HTERT-HM (cell line): ENCODE results near the genes ZMPSTE24, SMAP2 and ZFP69.

- RRBS = no CpG with 5 or more reads among the region's 2 CpGs
These were observed 6.5 kb downstream of the MYCL start for GRCh38 chr1:39895165-39895572.

DNA sequence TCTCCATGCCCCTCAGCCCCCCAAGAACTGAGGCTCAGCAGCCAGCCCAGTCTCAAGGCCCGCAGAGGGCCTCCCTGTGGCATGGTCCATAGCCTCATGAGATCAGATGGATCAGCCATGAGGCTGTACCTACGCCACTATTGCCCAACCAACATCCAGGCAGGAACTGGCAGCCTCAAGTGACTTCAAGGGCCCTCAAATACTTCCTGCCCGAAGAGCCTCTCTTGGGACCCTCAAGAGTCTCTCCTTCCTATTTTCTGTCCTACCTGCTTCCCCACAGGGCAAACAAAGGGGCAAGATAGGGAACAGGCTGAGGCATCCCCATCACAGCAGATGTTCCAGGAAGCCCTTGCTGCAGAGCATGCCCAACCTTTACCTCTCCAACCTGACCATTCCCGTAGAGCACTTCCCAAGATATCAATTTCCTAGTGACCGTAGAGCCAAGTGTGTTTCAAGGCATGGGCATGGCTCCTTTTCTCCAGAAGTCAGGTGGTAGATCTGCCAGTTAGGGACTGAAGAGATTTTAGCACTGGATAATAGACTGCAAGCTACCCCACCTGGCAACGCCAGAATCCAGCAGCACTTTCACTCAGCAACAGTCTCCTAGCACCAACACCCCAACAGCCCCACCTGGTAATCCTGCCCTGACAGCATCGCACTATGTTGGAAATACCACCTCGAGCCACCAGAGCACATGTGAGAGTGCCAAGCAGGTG lies 13.8 kb upstream of the MFSD2A start:
- RRBS = no CpG with 5 or more reads among the region's 8 CpGs

DNA sequence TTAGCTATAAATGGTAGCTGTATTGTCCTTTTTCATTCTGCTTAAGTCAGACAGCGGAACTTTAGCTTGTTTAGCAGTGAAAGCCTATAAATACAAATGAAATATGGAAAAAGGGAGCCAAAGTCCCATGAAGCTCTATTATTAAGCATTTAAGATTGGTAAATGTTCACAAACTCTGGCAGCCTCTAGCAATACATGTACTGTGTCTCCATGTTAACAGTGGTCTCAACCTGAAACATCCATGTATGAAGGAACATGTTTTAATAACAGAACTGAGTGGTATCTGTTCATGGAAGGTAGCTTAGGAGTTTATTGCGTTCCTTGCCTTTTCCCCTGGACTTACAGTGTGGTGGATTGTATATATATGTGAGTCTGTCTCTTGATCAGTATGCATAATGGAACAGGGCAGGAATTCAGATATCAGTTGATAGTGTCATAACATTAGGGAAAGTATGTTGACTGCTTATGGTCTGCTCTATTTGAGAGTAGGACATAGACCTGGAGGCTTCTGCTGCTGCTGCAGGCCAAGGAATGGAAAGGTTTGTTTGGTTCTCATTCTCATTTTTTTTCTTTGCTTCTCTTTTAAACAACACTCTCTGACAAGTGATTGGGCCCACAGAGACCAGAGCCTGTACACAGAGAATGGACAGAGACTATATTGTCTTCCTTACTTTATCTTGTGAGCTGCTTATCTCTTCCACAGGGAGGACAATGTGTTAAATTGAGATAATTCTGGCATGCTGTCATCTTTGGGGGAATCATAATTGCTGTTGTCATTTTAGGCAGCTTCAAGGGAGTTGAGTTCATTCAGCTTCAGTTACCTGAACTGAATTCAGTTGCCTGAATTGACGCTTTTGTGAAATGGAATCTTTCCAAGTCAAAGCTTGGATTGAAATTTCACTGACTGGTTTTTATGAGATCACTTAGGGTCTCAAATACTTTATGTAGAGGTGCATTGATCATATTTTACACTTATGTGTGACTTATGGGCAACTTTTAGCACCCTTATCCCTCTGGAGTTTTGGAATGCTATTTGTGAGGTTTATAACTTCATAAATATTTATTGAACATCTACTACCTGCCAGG lies 16.8 kb downstream of the CAP1 start:
- RRBS = no CpG with 5 or more reads among the region's 3 CpGs

GRCh38 chr1:40114362-40114867 lies 17.4 kb upstream of the PPT1 start:
- RRBS = no CpG with 5 or more reads among the region's 5 CpGs

DNA sequence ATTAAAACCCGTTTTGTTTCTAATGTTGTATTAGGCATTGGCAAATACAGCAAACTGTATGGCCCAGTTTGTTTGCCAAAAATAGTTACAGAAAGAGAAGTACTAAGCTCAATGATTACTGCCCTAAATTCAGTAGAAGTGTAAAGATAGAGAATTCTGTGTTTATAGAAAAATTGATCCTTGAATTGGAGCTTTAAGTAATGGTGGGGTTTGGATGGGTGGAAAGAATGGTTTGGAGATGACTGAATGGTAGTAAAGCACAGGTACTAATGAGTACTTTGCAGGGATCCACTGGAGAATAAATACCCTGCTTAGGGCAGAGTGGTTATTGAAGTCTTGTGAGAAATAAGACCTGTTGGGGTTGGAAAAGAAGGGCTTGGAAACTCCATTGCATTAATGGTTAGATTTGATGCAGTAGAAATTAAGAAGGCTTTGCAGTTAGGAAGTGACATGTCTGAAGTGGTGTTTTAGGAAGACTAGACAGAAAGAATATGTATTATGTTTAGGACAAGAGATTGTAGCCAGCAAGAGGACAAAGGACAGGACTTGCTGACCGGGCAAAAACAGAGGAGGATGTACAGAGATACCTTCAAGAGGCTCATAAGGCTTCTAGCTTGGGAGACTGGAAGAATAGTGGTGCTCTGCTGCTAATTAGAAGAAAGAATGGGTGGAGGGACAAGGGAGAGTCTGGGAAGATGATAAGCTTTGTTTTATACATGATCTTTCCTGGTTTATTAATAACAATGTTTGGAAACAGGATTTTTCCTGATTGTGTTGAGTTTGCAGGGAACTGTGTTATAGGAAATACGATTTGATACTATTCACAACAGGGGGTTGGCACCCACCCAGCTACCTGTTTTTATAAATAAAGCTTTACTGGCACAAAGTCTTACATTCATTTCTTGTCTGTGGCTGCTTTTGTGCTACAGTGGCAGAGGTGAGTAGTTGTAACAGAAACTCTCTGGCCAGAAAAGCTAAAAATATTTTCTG lies 37.3 kb upstream of the TMCO2 start:
- RRBS = no CpG with 5 or more reads among the region's 3 CpGs

- RRBS = no CpG with 5 or more reads among the region's 4 CpGs
These were observed 9.6 kb upstream of the TMCO2 start for GRCh38 chr1:40237913-40238687.

DNA sequence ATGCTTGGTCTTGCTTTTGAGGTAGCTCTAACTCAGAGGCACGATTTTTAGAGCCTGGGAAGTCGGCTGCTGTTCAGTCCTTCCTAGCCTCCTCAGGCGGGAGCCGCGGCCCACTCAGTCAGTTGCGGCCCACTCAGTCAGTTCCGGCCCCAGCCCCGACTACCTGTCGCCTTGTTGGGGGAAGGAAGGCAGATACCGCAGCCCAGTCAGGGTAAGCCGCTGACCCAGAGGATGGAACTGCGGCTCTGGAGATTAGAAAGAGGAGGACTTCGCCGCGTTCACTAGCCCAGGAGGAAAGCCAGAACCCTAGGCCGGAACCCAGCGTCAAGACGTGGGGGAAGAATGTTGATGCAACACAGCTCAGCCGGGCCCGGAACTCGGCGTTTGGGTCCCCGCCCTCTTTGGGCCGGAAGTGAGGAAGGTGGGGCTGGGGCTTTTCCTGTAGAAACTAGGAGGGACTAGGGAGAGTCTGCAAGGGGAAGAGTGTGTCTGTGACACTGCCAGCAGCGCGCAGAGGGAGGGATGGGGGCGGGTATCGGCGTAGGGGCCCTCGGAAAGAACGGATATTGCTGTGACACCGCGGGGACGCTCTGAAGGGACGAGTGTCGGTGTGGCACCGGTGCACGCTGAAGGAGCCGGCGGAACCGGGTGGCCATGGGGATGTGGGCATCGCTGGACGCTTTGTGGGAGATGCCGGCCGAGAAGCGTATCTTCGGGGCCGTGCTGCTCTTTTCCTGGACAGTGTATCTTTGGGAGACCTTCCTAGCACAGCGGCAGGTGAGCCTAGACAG lies at the start of gene ZMPSTE24:
Gene ZMPSTE24 (plus strand): TSS at position 619 of the 791 bp plus-strand sequence.
- RRBS = 3% methylated on average over 11 of the region's 49 CpGs

DNA sequence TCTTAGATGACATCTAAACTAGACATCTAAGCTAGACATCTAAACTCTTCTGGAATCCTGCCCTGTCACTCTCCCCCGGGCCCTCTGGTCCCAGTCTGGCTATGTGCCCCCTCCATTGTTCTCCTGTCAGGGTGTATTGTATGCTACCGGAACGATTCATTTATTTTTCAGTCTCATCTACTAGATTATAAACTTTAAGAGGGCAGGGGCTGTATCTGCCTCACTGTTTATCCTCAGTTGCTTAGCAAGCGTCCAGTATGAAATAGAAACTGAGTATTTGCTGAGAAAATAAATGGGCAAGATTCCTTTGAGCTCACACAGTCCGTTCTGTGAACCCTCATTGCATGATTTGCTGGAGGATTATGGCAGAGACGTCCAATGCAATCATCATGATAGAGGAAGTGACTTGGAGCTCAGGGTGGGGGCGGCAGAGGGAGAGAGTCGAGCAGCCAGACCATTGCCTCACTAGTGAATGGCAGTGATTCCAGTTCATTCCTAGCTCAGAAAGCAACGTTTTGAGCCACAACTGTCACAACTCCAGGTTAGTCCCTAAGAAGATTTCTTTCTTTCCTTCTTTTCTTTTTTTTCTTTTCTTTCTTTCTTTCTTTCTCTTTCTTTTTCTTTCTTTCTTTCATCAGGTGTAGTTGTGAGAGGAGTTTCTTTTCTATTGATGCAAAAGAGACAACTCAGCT lies 27.4 kb upstream of the COL9A2 start:
- RRBS = 45% methylated on average over 2 of the region's 9 CpGs

GRCh38 chr1:40373151-40374189 lies at the start of gene SMAP2:
Gene SMAP2 (plus strand): TSS chr1:40373727.
- RRBS = 2% methylated on average over 20 of the region's 61 CpGs

- RRBS = no CpG with 5 or more reads among the region's 4 CpGs
These were observed 21.1 kb downstream of the SMAP2 start for GRCh38 chr1:40394472-40395184.

DNA sequence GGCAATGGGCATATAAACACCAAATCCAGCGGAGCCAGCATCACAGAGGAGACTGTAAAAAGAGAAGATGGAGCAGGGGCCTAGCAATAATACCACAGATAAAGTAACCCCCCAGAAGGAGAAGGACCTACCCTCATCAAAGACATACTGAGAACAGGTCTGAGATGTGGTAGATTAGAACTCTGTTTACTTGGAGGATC lies 32.9 kb upstream of the ZFP69B start:
- RRBS = no CpG with 5 or more reads among the region's 1 CpG

DNA sequence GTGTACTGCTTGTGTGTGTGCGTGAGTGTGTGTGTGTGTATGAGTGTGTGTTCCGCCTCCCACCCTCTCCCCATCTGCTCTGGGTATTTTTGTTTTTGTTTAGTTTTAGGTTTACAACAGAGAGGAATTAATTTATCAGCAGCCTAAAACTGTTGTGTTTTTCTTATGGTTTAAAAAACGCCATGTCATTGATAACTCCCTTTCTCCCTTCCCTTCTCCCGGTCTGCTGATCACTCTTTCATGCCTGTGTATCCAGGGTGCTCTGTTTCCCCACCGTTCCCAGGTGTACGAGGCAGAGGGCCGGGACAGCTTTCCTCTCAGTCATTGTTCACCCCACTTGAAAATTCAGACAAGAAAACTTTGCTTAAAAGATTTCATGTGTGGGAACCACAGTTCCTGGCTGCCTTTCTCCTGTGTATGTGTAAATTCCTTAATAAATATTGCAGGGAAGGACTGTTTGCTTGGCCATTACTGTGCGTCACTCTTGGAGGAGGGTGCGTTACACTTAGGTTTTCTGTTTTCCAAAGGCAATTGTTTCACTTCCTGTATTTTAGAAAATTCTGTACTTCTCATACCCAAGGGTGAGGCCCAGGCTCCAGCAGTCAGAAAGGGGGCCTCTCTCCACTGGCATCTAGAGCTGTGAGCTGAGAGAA lies 27.3 kb upstream of the ZFP69B start:
- RRBS = 85% methylated on average over 4 of the region's 9 CpGs

DNA sequence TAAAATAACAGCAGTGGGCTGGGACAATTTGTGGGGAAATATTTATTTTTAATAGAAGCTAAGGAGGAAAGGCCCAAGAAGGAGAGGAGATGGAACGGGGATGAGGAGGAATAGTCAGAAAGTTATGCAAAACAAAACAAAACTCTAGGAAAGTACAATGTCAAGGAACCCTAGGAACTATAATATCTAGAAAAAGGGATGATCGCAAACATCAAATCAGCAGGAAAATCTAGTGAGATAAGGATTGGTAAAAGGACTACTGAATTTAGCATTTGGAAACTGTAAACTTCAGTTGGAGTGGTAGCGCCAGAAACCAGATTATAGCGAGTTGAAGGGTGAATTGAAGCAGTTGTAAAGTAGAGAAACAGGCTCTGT lies 23.7 kb upstream of the ZFP69B start:
- RRBS = no CpG with 5 or more reads among the region's 4 CpGs

DNA sequence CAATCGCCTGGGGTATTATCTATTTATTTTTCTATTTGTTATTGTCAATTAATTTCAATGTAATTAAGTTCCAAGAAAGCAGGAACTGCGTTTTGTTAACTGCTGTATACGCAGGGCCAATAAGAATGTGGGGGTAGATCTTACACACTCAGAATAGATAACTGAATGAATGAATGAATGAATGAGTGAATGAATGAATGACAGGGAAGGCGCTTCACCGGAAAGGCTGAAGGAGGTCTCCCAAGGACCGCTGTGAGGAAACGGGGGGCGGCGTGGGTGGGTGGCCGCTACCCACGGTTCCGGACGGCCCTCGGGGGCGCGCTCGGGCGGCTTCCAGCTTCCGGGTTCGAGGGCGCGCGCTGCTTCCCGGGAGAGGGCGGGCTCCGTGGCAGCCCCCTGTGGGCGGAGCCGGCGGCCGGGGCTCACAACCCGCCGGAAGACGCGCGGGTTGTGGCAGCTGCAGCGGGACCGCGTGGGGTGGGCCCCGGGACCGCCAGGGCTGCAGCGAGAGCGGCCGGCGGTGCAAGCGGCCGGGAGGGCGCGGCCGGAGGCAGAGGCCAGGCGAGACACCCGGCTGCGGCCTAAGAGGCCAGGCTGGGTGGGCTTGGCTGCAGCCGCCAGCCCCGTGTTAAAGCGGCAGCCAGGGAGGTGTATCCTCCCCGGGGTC lies at the start of gene ZFP69:
Gene ZFP69 (plus strand): TSS at position 426 of the 667 bp plus-strand sequence.
- RRBS = 2% methylated on average over 31 of the region's 56 CpGs

- RRBS = no CpG with 5 or more reads among the region's 17 CpGs
These were observed 14.2 kb downstream of the RIMS3 start for GRCh38 chr1:40651117-40651851.

DNA sequence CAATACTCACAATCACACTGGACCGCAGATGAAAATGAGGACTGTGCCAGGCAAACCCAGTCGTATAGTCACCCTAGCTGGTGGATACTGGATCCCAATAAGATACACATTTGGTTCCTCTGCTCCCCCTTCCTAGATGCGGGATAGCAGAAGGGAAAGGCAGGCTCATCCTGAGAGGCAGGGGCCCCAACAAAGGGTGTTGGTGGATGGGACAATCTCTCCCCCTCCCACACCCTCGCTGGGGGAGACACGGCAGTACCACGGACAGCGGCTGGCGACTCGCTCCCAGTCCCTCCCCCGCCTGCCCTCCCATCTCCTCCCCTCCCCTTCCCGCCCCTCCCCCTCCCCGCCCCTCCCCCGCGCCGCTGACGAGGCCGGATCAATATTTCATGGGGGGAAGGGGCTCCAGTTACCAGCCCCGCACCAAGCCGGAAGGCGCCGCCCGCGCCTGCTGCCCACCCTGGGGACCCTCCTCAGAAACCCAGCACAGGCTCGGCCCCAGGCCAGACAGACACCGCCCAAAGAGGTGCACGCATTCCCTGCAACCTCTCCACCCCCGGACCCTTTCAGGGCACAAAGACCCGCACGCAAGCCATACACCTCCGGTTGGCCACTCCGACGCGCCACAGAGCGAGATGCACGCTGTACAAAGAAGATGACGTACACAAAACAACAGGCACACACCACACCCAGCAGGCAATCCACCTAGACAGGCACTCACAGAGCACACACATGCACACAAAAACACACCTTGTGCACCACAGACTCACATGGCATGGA lies 11.5 kb downstream of the RIMS3 start:
- RRBS = 20% methylated on average over 1 of the region's 36 CpGs

DNA sequence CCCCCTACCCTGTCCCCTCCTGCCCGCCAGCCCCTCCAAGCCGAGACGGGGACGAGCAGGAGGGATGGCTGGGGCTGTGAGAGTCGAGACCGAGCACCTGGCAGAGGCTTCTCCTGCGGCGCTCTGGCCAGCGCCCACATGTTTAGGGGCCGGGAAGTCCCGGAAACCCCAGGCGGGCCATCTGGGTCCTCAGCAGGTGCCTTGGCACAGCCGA lies 3.2 kb upstream of the RIMS3 start:
- RRBS = no CpG with 5 or more reads among the region's 13 CpGs

GRCh38 chr1:40690593-40691008 lies 903 bp upstream of the NFYC start:
- RRBS = no CpG with 5 or more reads among the region's 3 CpGs

DNA sequence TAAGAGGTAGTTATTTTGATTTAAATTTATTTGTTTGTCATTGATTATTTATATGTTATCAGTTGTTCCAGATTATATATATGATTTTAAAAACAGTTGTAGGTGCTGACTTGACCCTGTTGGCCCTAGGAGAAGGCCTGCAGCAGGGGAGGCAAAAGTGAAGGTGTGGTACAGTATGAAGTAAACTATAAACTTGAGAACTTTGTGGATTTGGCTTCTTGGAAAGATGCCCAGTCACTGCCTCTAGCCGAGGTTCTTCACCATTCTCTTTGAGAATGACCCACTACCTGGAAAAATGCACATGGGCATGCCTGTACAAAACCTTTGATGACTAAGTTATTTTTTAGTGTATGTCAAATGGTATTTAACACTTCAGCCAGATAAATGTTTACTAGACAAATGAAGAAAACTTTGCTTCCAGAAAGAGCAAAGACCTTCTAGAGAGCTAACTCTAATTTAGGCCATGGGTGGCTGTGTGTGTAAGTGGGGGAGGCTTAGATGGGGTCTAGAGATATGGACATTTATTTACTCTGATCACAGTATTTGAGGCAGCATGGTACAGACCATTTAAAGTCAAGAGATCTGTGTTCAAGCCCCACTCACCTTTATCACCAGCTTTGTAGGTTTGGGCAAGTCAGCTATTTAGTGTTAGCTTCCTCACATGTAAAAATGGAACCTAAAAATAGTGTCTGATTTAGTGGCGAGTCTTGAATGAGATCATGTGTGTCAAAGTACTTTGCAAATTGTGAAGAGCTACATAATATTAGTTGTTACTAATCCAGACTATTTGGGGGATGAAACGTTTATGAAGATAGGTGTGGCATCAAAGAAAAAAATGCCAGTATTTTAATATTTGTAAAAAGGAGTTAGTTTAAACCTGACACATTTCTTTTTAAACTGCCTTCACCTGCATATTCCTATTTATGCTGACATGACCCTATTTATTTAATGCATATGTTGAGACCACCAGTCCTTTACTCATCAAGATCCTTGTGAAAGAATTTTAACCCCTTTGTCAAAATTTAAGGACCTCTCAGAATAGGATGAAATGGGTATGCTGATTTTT lies 20.1 kb downstream of the NFYC start:
- RRBS = no CpG with 5 or more reads among the region's 3 CpGs

DNA sequence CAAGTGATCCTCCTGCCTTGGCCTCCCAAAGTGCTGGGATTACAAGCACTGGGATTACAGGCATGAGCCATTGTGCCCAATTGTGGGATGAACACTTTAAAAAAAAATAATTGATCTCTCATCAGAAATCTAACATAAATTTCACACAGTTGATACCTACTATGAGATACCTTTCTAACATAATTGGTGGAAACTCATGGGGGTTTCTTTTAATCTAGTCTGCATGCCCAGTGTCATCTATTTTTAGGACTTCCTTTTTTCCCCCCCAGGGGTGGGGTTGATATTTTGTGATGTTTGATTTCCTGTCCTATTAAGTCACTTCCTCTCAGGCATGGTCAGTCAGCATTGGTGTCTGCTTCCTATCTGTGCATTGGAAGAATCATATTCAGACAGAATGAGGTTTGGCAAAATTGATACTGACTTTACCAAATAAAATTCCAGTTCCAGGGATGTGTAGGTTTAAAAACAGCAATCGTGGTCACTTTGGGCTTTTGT lies 21.5 kb downstream of the NFYC start:
- RRBS = no CpG with 5 or more reads among the region's 1 CpG